Cardiac muscle cell (in vitro differentiated cells and primary cell): ENCODE data around the genes TGM2 and TOP1.

DNA sequence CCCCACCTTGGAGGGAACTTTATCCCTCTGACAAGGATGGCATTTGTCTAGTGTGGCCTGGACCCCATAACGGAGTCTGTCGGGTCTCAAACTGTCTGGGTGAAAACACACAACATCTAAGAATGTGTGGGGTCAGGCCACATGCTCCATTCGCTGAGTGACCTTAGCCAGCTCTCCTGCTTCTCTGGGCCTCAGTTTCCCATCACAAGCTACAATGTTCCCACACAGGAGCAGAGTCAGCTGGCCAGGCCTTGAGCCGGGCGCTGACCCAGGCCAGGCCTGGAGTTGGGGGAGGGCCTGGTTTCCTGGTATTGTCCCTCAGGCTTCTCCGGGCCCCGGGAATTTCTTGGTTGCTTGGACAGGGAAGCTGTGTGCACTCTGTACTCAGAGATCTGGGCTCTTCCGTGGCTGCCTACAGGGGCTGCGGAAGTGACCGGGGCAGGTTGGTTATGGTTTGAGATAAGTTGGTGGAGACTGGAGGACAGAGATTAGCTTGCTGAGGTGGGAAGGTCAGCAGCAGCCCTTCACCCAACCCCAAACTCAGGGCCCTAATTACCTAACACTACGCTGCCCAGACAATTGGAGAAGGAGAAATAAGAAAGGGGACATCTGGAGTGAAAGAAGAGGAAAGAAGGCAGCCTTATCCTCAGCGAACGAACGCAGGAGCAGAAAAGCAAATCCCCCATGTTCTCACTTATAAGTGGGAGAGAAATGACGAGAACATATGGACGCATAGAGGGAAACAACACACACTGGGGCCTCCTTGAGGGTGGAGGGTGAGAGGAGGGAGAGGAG lies 6.3 kb downstream of the TGM2 start:
- RAMPAGE, long total RNA: no peak
- RRBS: 5% methylated on average over 7 of the region's 16 CpGs

DNA sequence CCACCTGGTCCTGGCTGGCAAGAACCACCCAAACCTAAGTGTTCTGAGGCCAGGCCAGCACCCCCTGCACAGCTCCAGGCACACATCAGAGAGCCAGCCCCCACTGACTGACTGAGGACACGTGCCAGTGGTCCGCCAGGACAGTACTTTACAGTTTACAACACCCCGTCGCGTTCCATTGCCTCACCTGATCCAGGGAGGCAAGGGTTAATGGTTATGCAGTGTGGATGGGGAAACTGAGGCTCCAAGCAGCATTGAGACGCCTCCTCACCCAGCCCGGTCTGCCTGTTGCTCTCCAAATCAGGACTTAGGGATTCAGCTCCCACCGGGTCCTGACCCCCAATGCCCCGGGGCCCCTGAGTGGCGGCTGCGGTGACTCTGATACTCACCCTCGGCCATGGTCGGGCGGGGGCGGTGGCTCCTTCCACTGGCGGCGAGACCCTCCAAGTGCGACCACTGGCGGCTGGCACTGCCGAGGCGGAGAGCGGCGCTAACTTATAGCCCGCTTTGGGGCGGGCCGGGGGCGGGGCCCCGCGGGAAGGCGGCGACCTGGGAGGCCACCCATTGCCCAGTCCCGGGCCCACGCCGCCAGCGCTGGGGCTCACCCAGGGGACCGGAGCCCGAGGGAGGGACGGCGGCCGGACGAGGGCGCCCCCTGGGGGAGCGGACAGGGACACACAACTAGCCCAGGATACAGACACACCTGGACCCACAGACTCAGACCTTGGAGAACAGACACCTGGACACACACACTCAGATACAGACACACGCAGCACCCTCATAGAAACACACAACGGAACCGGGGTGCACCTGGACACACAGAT lies at the start of gene TGM2:
Gene TGM2, minus strand, starts transcription at position 471 of the 824 bp plus-strand sequence.
- RAMPAGE, long total RNA: no peak
- RRBS: 5% methylated on average over 12 of the region's 46 CpGs

DNA sequence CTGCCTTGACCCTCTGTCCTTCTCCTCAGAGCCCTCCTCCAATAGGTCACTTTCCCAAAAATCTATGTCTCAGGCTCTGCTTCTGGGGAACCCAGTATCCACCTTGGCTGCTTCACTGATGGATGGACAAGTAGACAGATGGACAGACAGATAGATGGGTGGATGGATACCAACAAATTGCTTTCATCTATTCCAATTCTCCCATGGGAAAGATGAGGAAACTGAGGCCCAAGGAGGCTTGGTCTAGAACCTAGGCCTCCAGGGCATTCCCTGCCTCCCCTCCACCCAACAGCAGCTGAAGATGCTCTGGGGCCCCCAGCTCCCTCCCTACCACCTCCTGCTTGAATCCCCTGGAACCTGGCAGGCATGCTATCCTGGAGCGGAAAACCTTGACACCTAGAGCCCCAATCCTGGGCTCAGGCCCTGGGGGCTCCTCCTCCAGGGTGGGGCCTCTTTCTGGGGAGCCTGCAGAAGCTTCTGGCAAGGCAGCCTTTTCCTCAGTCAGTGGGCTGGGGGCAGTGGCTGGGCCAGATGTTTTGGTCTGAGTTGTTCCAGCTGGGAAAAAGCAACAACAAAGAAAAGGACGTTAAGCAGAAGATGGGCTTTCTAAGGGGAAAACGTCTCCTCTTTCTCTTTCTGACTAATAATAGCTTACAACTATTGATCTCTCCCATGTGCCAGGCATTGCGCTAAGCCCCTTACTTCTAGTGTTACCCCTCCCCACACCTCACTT lies 21.2 kb downstream of the KIAA1755 start:
- RAMPAGE, long total RNA: no peak
- RRBS: no CpG with 5 or more reads among the region's 4 CpGs

GRCh38 chr20:38252297-38253272 lies 8.0 kb downstream of the KIAA1755 start:
- RAMPAGE, long total RNA: no peak
- RRBS: 44% methylated on average over 2 of the region's 20 CpGs

- RAMPAGE, long total RNA: no peak
- RRBS: no CpG with 5 or more reads among the region's 12 CpGs
These were observed 51.7 kb upstream of the RALGAPB start for GRCh38 chr20:38420787-38421444.

DNA sequence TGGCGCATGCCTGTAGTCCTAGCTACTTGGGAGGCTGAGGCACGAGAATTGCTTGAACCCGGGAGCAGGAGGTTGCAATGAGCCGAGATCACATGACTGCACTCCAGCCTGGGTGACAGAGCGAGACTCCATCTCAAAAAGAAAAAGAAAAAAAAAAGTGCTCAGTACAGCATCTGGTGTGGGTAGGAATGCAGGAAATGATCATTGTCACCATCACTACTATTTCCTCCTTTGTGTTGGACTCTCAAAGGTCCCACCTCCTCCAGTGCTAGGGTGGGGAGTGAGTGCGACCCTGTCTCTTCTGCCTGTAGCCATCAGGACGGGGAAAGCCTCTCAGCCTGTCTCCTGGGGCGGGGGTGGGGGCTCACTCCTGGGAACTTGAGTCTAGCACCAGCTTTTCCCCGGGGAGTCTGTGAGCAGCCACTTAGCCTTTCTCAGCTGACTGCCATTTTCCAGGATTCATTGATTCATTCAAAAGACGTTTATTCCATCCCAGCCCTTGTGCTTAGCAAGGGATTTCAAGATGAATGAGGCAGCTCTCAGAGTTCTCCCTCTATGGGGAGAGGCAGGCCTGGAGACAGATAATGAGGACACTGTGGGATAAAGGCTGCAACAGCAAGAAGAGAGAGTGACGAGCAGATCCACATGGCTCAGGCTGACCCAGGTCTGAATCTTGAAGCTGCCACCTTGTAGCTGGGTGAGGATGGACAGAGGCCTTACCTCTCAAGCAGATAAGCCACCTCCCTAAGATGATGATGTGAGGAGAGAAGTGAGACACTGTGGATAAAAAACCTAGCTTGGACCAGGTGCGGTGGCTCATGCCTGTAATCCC lies 3.6 kb downstream of the PPP1R16B start:
- RAMPAGE, long total RNA: no peak
- RRBS: no CpG with 5 or more reads among the region's 12 CpGs

DNA sequence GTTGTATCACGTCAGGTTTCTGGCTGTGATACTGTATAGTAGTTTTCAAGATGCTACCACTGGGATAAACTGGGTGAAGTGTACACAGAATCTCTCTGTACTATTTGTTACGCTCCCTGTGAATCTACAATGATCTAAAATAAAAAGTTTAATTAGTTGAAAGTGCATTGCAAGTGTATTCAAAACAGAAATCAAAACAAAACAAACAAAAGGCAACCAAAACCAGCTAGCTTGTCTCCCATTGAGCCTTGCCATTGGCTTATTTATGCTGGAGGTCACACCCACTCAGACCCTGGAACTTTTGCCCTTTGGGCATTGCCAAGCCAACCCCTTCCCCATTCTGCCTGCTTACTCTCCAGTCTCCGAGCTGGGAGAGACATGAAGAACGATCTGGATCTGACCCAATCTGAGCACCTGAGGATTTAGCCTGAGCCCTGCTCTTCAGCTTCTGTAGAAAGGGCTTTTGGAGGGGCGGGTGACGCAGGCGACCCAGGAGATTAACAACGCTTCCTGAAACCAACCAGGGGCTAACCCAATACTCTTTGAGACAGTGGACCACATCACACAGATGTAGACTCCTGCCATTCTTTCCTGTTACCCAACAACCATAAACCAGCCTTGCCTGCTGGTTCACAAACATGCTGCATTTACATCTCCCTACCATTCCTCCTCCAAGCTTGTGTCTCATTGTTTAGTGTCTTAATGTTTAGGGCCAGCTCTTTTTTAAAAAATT lies 28.1 kb downstream of the PPP1R16B start:
- RAMPAGE, long total RNA: no peak
- RRBS: no CpG with 5 or more reads among the region's 8 CpGs

GRCh38 chr20:38859097-38859461 lies 53.6 kb downstream of the PPP1R16B start:
- RAMPAGE, long total RNA: no peak
- RRBS: no CpG with 5 or more reads among the region's 7 CpGs

GRCh38 chr20:38864558-38865189 lies 59.2 kb downstream of the PPP1R16B start:
- RAMPAGE, long total RNA: no peak
- RRBS: 73% methylated on average over 2 of the region's 11 CpGs

GRCh38 chr20:38893837-38894465 lies 32.3 kb upstream of the FAM83D start:
- RAMPAGE, long total RNA: no peak
- RRBS: 7% methylated on average over 15 of the region's 35 CpGs

GRCh38 chr20:38951693-38952211 lies 10.4 kb upstream of the DHX35 start:
- RAMPAGE, long total RNA: no peak
- RRBS: no CpG with 5 or more reads among the region's 12 CpGs

DNA sequence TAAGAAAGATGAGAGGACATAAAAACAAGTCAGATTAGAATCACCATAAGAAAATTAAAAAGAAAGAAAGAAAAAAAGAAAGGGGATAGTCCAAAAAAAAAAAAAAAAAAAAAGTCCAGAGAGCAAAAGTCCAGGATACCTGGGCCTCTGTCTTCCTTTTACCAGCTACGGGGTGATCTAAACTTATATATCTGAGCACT lies 795.2 kb downstream of the DHX35 start:
- RAMPAGE, long total RNA: no peak
- RRBS: no CpG with 5 or more reads among the region's 1 CpG

- RAMPAGE, long total RNA: no peak
- RRBS: no CpG with 5 or more reads among the region's 30 CpGs
These were observed 69.9 kb downstream of the MAFB start for GRCh38 chr20:40619050-40619700.

GRCh38 chr20:41028177-41029233 lies at the start of gene TOP1:
Gene TOP1 (plus strand): TSS chr20:41028822.
- RAMPAGE, long total RNA: start-site peak on the plus strand at chr20:41028840-41028892, 106 and 107 reads in 2 replicates
- RRBS: 2% methylated on average over 33 of the region's 101 CpGs

DNA sequence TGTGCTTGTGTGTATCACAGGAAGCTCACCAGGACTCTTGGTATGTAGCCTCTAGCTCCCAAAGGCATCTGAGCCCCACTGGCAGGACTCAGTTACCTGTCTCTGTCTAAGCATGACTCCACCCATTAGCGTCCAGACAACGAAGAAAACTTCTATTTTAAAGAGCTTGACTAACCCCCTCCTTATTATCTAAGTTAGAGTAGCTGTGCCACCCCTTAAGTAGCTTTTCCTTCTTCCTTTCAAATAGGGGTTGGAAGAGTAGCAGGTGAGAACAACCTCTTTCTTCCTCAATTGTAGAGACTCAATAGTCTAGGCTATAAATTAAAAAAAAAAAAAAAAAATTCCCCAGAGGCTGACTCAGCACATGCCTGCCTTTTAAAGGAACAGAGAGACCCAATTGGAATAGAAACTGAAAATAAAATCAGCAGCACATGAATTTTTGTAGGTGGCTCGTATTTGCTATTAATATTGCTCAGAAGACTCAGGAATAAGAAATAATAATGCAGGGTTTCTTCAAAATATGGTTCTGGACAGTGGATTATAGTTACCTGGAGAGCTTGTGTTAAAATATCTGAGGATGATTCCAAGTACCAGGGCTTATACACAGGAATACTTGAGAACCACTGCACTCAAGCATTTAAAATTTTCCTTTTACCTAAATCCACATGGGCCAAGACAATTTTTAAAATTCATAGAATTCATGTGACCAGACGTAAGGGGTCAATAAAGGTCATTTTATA lies 19.3 kb downstream of the TOP1 start:
- RAMPAGE, long total RNA: no peak
- RRBS: no CpG with 5 or more reads among the region's 4 CpGs

GRCh38 chr20:41072805-41073503 lies 44.3 kb downstream of the TOP1 start:
- RAMPAGE, long total RNA: no peak
- RRBS: no CpG with 5 or more reads among the region's 4 CpGs

GRCh38 chr20:41092856-41093539 lies 44.3 kb upstream of the PLCG1 start:
- RAMPAGE, long total RNA: no peak
- RRBS: no CpG with 5 or more reads among the region's 6 CpGs

DNA sequence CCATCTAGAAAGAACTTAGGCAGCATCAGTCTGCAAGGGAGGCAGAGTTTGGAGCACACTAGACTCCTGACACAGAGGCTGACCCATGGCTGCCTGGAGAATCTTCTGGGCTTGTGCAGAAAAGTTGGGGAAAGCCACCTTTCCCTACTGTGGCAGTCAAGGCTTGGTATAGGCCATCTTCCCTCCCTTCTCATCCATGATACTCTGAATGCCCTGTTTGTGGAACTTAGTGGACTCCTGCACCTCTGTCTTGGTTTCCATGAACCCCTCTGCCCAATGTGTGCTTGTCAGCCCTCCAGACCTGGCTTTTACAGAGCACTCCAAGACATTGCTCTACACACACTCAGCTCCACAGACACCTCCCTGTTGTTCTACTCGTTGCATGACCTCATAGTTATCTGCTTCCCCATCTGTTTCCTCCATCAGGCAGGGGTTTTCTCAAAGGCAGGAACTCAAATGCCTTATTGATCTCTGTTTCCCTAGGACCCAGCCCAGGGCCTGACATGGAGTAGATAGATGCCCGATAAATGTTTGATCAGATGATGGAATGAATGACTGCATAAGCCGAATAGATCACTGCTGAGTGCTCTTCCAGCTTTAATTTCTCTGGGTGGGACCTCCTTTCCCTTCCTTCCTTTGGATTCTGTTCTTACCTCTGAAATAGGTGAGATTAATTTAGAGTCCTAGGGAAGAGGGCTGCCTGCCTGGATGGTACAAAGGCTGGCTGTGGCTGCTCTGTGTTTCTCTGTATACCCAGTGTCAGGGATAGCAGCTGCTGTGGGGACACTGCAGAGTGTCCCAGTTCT lies 13.3 kb downstream of the PLCG1 start:
- RAMPAGE, long total RNA: no peak
- RRBS: no CpG with 5 or more reads among the region's 3 CpGs

DNA sequence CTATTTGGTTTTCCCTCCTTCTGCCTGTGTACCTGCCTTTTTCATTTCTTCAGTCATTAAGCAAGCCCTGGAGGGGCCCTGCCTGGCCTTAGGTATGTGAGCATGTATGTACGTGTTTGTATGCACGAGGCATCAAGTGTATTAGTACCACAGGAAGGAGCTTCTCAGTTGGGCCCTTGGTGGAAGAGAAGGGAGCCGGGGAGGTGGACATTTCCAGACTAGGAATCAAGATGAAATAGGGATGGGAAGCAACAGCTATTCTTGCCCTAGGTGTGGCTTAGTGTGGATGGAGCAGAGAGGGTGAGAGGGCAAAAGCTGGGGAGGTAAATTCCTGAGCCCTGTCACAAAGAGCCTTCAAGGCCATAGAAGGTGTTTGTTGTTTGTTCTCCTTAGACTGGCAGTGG lies 20.2 kb downstream of the PLCG1 start:
- RAMPAGE, long total RNA: no peak
- RRBS: no CpG with 5 or more reads among the region's 3 CpGs

DNA sequence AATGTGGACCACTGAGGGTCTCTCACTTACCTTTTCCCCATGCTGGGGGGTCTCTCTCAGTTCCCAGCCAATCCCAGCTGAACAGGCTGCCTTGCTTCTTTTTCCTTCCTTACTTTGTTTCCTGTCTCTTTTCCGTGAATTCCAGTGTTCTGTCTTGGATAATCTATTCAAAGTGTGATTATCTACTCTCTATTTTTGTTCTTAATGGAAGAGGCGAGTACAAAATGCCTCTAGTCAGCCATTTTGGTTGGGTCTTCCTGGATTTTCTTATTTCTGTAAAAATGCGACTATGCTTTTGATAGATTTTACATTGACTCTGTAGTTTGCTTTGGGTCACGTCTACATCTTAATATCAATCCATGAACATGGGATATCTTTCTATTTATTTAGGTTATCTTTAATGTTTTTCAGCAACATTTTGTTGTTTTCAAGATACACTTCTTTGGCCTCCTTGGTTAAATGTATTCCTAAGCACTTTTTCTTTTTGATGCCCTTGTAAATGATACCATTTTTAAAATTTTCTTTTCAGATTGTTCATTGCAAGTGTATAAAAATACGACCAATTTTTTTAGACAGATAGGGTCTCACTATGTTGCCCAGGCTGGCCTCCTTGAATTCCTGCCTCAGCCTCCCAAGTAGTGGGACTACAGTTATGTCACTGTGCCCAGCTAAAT lies 55.7 kb downstream of the PLCG1 start:
- RAMPAGE, long total RNA: no peak
- RRBS: no CpG with 5 or more reads among the region's 5 CpGs